Pericardium fibroblast (primary cell): Measurements from ENCODE around the genes KREMEN2, CLDN6, TNFRSF12A, THOC6, IL32 and ZNF213.

DNA sequence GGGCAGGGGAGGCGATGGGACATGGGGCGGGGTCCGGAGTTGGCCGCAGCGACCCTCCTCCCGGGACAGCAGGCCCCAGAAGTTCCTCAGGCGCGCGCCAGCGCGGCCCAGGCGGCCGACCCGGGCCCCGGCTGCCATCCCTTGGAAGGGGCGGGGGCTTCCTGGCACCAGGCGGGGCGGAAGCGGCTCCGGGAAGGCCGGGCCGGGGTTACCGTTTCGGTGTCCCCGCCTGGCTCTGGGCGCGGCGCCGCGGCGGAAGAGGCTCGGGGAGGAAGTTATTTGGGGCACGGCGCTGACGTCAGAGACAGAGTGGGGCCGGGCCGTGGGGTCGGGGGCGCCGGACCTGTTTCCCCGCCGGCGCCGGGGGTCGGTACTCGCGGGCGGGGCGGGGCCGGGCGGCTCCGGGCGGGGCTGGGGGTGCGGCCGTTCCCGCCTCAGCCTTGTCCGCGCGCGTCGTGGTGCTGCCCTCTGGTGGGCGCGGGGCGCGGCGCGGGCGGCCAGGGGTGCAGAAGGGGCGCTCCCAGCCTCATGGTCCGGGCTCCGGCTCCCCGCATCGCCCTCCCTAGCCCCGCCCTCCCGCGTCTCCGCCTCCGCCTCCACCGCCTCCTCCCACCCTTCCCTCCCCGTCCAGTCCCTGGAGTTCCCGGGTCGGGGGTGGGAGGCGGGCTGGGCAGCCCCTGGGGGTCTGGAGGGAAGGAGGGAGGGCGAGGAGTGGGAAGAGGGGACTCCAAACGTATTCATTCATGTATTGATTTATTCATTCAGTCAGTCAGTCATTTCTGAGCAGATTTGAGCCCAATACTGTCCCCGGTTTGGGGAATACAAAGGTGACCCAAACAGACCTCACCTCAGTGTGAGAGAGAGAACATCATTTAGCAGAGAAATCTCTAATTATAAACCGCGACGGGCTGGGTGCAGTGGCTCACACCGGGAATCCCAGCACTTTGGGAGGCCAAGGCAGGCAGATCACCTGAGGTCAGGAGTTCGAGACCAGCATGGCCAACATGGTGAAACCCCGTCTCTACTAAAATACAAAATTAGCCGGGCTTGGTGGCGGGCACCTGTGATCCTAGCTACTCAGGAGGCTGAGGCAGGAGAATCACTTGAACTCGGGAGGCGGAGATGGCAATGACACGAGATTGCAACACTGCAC, 1.3 kb upstream of the PRSS27 start:
- RAMPAGE, long total RNA = no peak

DNA sequence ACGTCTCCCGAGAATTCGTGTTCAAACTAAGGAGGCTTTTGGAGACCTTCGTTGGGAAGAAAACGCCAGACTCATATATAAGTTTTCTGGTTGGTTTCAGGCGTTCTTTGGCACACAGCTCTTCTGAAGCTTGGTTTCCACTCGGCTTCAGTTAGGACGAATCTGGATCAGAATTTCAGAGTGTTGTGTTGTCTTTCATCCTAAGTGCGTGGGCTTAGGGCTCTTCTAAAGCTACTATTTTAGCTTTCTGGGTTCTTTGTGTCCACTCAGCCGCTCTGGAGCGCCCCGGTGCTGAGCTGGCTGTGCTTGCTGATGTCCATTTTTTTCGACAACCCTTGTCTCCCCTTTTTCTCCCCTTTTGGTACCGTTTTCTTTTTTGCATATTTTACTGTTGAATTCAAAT, 1.1 kb downstream of the SRRM2 start:
- RAMPAGE, long total RNA = no peak

DNA sequence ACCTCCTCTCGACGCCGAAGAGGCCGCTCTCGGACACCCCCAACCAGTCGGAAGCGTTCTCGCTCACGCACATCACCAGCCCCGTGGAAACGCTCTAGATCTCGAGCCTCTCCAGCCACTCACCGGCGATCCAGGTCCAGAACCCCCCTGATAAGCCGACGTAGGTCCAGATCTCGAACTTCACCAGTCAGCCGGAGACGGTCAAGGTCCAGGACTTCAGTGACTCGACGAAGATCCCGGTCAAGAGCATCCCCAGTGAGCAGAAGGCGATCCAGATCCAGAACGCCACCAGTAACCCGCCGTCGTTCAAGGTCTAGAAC, 11.1 kb downstream of the ELOB start:
- RAMPAGE, long total RNA = no peak

DNA sequence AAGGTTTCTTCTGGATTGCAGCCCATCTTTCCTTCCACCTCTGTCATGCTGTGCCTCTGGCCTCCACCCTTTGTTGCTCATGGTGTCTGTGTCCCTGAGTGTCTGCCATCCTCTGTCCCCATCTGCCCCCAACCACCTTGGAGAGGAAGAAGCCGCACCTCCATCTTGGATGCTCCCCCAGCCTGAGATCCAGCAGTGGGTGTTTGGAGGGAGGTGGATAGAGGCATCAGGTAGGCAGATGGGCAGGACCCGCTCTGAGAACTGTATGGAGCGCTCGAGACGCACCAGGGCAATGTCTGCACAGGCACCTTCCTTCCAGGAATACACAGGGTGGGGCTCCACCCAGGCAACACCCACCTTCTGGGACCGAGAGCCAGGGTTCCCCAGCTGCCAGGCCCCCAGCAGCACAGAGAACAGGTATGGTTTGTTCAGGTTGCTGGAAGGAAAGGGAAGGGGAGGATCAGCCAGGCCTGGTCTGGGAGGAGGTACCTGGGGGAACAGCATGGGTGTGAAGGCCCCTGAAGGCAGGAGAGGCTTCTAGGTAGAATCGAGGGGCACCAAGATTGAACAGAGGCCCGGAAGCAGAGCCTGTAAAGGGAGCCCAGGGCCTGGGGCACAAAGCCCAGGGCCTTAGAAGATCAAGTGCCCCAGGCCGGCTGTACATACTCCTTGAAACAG, 2.4 kb downstream of the PRSS22 start:
- RAMPAGE, long total RNA = no peak

- RAMPAGE, long total RNA = no peak
Measured at GRCh38 chr16:2904725-2905848, 6.6 kb upstream of the FLYWCH1 start.

DNA sequence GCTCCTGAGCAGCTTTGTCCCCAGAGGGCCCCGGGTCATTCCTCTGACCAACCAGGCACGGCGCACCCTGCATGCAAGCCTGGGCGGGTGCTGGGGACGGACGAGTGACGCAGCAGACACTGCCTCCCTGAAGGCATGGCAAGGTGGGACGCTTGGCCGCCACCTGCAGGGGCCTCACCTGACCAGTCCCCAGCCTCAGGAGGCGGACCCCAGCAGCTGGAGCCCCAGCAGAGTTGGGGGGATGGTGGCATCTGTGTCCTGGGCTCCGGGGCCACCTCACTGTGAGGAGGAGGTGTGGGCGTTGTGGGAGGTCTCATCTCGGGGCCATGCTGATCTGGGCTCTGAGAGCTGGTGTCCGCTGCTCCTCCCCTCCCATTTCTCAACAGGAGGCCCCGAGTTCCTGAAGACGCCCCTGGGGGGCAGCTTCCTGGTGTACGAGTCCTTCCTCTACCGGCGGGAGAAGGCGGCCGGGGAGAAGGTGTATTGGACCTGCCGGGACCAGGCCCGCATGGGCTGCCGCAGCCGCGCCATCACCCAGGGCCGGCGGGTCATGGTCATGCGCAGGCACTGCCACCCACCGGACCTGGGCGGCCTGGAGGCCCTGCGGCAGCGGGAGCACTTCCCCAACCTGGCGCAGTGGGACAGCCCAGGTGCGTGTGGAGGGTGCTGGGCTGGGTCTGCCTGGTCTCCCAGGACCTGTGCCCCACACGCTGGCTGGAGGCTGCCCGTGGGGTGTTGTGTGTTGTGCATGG, 25.2 kb downstream of the FLYWCH1 start:
- RAMPAGE, long total RNA = no peak

GRCh38 chr16:2963343-2964482, at the start of gene KREMEN2:
TSS of gene KREMEN2 (plus strand) at chr16:2964275.
- RAMPAGE, long total RNA = no peak

- RAMPAGE, long total RNA = no peak
Measured at GRCh38 chr16:2970702-2971643, 1.8 kb downstream of the PAQR4 start.

DNA sequence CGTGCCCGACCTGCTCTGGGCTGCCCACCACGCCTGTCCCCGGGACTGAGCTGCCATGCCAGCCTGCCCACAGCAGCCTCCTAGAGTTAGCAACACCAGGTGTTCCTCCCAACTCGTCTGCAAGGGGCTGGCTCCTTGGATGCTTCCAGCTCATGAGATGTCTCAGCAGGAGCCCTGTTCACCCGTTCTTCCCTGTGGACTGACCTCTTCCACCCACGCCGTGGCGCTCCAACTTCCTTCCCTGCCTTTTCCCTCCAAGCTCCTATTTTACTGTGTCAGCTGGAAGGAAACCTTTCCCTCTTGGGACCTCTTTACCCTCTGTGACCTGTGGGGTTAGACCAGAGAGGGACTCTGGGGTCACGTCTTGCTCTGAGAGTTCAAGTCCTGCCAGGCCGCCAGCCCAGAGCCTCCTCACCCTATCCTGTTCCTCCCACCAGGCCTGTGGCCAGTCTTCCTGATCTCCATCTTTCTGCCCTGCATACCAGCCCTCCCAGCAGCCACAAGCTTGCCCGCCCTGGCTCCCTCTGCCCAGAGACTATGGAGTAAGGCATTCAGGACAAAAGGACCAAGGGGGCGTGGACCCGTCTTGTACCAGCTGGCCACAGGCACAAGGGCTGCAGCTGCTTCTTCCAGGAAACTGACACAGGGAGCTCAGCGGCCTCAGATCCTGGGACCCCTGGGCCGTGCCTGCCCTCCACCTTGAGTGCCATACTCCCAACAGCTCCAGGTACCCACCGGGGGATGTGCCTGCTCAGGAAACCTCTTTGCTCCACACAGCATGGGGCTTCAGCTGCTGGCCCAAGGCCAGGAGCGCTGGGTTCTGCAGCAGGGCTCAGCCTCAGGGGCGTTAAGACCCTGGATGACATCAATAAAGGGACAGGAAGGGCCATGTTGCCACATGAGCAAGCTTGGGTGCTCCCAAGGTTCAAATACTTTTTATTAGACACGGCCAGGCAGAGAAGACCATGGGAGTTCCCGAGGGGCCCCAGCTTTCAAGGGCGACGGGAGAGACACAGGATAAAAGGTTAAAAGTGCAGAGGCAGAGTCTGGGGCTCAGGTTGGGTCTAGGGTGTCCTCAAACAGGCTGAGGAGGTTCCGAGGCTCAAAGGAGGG, 3.1 kb downstream of the PAQR4 start:
- RAMPAGE, long total RNA = no peak

DNA sequence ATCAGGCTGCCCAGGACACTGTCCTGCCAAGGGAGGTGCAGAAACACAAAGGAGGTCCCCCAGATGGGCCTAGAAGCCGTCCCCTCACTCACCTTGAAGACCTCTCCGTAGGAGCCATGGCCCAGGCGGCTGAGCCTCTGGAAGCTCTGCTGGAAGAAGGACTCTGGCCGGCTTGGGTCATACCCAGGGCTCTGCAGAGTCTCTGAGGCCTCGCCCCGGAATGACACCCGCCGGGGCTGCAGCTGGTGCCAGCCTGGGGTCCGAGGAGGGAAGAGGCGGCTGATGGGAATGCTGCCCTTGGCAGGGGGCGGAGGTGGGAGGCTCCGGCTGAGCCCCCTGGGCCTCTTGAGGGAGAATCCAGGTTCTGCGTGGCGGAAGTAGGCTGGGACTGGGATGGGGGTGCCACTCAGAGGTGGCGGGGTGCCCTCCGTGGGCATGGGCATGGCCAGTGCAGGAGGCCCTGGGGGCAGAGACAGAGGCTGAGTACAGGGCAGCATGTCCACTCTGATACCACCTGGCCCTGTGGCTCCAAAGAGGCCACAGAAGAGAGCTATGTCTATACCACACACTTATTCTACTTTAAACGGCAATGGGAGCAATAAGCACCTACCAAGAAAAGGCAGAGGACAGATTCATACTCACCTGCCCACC, 3.5 kb downstream of the PKMYT1 start:
- RAMPAGE, long total RNA = no peak

- RAMPAGE, long total RNA = no peak
Measured at GRCh38 chr16:3004677-3005309, 7.9 kb upstream of the CLDN9 start.

GRCh38 chr16:3017289-3018559, at the start of gene CLDN6:
TSS of gene CLDN6 (minus strand) at chr16:3018183.
- RAMPAGE, long total RNA = no peak

- RAMPAGE, long total RNA = no peak
Measured at GRCh38 chr16:3020111-3020640, at the start of gene TNFRSF12A. TSS of gene TNFRSF12A (plus strand) at chr16:3020368.

GRCh38 chr16:3023559-3024642, at the start of gene THOC6:
TSS of gene THOC6 (plus strand) at chr16:3024035.
- RAMPAGE, long total RNA = start-site peak on the minus strand at chr16:3023860-3024014, 2,616 and 811 reads in 2 replicates; start-site peak on the minus strand at chr16:3024181-3024262, 173 and 68 reads in 2 replicates

- RAMPAGE, long total RNA = no peak
Measured at GRCh38 chr16:3065128-3066132, at the start of gene IL32. TSS of gene IL32 (plus strand) at chr16:3065640.

DNA sequence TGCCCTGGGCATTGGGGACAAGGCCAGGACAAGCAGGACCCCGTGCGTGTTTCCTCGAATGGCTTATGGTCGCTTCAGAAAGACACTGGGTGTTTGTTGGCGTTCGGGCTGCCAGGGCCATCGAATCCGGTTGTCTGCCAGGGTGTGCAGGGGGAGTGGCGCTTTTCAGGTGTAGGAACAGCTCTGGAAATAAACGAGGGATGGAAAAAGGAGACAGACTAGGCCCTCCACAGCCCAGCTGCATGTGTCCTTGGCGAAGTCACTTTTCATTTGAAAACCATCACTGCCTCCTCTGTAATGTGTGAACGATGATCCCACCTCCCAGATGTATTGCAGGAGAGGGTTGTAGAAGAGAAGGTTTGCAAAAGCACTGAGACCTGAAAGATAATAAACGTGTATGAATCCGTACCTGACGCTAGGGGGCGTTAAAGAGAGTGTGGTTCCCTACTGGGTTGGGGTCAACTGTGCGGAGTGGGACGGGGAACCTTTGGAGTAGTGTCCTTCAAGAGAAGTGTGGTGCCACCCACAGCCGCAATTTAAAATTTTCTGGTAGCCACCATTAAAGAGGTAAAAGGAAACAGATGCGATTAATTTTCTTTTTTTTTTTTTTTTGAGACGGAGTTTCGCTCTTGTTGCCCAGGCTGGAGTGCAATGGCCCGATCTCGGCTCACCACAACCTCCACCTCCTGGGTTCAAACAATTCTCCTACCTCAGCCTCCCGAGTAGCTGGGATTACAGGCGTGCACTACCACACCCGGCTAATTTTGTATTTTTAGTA, 2.2 kb upstream of the ZSCAN10 start:
- RAMPAGE, long total RNA = no peak

GRCh38 chr16:3134953-3135582, at the start of gene ZNF213:
TSS of gene ZNF213 (plus strand) at chr16:3135029.
- RAMPAGE, long total RNA = no peak

GRCh38 chr16:3144495-3144869, 9.7 kb downstream of the ZNF213 start:
- RAMPAGE, long total RNA = no peak

DNA sequence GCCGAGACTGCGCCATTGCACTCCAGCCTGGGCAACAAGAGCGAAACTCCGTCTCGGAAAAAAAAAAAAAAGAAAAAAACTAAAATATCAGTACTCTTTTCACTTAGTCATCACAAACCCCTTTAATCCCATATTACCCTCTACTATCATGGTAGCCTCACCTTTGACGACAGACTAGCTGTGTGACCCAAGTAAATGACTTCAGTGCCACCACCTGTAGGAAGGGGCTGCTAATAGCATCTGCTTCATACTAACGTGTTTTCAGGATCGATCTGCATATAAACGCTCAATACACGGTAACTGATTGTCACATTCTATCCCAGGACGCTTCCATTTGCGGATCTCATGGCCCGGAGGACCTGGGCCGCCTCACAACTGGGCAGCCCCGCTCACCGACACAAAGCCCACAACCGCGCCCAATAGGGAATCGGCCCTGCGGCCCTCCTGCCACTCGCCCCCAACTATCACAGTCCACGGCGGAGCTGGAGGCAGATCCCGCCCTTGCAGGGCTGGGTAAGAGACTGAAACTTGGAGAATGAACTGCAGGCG, 1.1 kb upstream of the ZNF263 start:
- RAMPAGE, long total RNA = no peak

- RAMPAGE, long total RNA = no peak
Measured at GRCh38 chr16:3364662-3365389, 9.1 kb downstream of the OR2C1 start.